GM12878 (cell line): ENCODE results near the genes SGF29 and SEZ6L2.

DNA sequence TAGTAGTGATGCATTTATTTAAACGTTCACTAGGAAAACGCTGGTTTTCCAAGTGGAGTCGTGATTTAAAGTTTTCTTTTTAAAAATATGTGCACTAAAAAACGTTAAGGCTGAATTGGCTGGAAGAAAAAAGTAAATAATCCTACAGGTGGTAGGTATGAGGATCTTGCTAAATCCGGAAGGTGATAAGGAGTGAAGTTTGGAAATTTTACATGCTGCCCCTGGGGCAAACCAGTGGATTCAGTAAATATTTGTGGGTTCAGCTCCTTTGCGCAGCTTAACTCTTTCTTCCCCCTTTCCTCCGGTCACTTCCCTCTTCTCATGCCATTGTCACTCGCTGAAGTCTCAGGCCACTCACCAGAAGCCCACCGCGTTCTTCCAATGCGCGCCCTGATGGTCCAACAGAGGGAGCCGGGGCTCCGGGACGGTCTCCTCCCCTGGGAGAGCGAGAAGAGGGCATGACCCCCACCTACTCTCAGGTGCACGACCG is 705 bp downstream of the CLN3 start:
- RAMPAGE, long total RNA, result no peak
- RRBS, 2 experiments, result under 1 to 2% methylated on average over 5 to 9 of the region's 18 CpGs
CAGE:
- cytosol, long polyA minus RNA, result no peak
- cytosol, long polyA plus RNA, result no peak
- long polyA plus RNA, result no peak
- nucleolus, long total RNA, result no peak
- nucleus, long polyA plus RNA, result no peak
- nucleus, long total RNA, result no peak

GRCh38 chr16:28553473-28554651 is at the start of gene SGF29:
Gene SGF29, plus strand, starts transcription at chr16:28553920.
- RAMPAGE, long total RNA, result start-site peak on the plus strand at chr16:28553917-28553975, 268 and 213 reads in 2 replicates
- RRBS, 2 experiments, result 1 to 2% methylated on average over 17 to 21 of the region's 98 CpGs
CAGE:
- cytosol, long polyA minus RNA, result start-site peak on the plus strand at chr16:28553943-28553975, 51 reads
- cytosol, long polyA plus RNA, result start-site peak on the plus strand at chr16:28553923-28553975, 205 and 176 reads in 2 replicates
- long polyA plus RNA, result start-site peak on the plus strand at chr16:28553914-28553980, 247 and 209 reads in 2 replicates
- nucleolus, long total RNA, result no peak
- nucleus, long polyA plus RNA, result start-site peak on the plus strand at chr16:28553920-28553980, 163 and 186 reads in 2 replicates
- nucleus, long total RNA, result no peak

GRCh38 chr16:28823374-28823698 is 537 bp downstream of the ATXN2L start:
- RAMPAGE, long total RNA, result no peak
- RRBS, 2 experiments, result 1 to 2% methylated on average over 23 of the region's 34 CpGs
CAGE:
- cytosol, long polyA minus RNA, result no peak
- cytosol, long polyA plus RNA, result no peak
- long polyA plus RNA, result no peak
- nucleolus, long total RNA, result no peak
- nucleus, long polyA plus RNA, result no peak
- nucleus, long total RNA, result no peak

DNA sequence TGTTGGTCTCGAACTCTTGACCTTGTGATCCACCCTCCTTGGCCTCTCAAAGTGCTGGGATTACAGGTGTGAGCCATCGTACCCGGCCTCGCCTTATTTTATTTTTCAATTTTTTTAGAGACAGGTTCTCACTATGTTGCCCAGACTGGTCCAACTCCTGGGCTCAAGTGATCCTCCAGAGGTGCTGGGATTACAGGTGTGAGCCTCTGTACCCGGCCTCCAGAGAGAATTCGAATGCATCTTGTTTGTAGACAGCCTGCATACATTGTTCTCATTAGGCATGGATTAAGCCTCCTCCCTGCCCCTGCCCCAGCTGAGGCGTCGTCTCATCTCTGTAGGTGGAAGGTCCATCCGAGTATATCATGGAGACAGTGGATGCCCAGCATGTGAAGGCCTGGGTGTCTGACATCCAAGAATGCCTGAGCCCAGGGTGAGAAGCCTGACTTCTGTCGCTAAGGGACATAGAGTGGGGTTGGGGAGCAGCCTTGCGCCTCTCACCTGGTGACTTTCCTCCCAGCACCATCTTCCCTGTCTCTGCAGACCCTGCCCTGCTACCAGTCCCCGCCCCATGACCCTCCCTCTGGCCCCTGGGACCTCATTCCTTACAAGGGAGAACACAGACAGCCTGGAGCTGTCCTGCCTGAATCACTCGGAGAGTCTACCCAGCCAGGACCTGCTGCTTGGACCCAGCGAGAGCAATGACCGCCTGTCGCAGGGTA is 5.2 kb downstream of the SH2B1 start:
- RAMPAGE, long total RNA, result no peak
- RRBS, 2 experiments, result no CpG with 5 or more reads among the region's 16 CpGs
CAGE:
- cytosol, long polyA minus RNA, result no peak
- cytosol, long polyA plus RNA, result no peak
- long polyA plus RNA, result no peak
- nucleolus, long total RNA, result no peak
- nucleus, long polyA plus RNA, result no peak
- nucleus, long total RNA, result no peak

DNA sequence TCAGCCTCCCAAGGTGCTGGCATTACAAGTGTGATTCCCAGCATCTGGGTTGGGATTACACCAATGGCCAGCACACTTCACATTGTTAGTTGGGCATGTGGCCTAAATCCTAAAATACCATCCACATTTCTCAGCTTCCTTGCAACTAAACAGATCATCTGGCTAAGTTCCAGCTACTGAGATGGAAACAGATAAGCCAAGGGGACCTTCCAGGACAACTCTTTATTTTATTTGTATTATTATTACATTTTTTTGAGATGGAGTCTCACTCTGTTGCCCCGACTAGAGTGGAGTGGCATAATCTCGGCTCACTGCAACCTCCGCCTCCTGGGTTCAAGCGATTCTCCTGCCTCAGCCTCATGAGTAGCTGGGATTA is 9.7 kb downstream of the RABEP2 start:
- RAMPAGE, long total RNA, result no peak
- RRBS, 2 experiments, result no CpG with 5 or more reads among the region's 4 CpGs
CAGE:
- cytosol, long polyA minus RNA, result no peak
- cytosol, long polyA plus RNA, result no peak
- long polyA plus RNA, result no peak
- nucleolus, long total RNA, result no peak
- nucleus, long polyA plus RNA, result no peak
- nucleus, long total RNA, result no peak

DNA sequence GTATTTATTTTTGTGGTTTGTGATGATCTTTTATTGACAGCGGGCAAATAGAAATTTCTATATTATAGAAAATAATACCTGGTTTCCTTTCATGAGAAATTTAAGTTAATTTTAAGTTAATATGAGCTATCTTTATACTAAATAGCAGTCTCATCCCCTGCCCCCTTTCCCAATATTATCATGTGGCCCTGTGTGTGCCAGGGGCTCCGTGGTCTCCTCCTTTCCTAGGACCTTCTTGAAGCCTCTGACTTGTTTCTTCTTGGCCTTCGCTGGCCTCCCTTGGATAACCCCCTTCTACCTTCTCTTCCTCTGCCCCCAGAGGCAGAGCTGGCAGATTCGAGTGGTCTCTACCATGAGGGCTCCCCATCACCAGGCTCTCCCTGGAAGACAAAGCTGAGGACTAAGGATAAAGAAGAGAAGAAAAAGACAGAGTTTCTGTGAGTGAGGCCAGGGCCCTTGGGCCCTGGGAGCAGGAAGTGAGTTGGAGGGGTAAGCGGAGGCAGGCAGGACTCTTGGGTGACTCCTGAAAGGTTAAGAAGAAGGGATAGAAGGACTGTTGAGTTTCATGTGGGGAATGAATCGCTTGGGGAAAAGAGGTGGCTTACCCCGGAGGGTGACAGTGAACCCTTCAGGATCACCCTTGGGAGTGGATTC is 3.6 kb downstream of the NFATC2IP start:
- RAMPAGE, long total RNA, result no peak
- RRBS, 2 experiments, result no CpG with 5 or more reads among the region's 7 CpGs
CAGE:
- cytosol, long polyA minus RNA, result no peak
- cytosol, long polyA plus RNA, result no peak
- long polyA plus RNA, result no peak
- nucleolus, long total RNA, result no peak
- nucleus, long polyA plus RNA, result no peak
- nucleus, long total RNA, result no peak

DNA sequence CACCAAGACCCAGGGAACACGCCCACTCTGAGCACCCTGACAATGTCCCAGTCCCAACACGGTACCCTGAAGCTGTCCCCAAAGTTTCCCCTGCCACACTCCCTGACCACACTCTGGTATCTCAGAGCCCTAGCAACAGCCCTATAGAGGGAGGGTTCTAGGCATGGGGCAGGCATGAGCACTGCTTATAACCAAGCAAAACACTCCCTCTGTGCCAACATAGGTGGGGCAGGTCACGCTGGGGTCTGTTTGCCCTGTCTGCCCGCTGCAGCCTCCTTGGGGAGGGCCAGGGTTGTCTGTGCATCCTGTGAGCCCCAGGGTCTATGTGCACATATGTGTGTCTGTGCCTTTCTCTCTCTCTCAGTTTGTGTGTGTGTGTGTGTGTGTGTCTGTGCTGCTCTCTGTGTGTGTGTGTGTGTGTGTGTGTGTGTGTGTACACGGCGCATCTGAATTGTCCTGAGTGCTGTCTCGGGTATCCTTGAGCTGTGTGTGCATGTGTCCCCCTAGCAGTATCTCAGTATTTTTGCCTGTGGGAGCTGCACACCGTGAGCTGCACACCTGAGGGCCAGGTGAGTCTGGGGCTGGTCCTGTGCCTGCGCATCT is 121.4 kb downstream of the LAT start:
- RAMPAGE, long total RNA, result no peak
- RRBS, 2 experiments, result no CpG with 5 or more reads among the region's 9 CpGs
CAGE:
- cytosol, long polyA minus RNA, result no peak
- cytosol, long polyA plus RNA, result no peak
- long polyA plus RNA, result no peak
- nucleolus, long total RNA, result no peak
- nucleus, long polyA plus RNA, result no peak
- nucleus, long total RNA, result no peak

- RAMPAGE, long total RNA, result no peak
- RRBS, 2 experiments, result no CpG with 5 or more reads among the region's 22 CpGs
CAGE:
- cytosol, long polyA minus RNA, result no peak
- cytosol, long polyA plus RNA, result no peak
- long polyA plus RNA, result no peak
- nucleolus, long total RNA, result no peak
- nucleus, long polyA plus RNA, result no peak
- nucleus, long total RNA, result no peak
These were observed 146.5 kb downstream of the LAT start for GRCh38 chr16:29131316-29131828.

- RAMPAGE, long total RNA, result no peak
- RRBS, 2 experiments, result no CpG with 5 or more reads among the region's 27 CpGs
CAGE:
- cytosol, long polyA minus RNA, result no peak
- cytosol, long polyA plus RNA, result no peak
- long polyA plus RNA, result no peak
- nucleolus, long total RNA, result no peak
- nucleus, long polyA plus RNA, result no peak
- nucleus, long total RNA, result no peak
These were observed 155.6 kb downstream of the LAT start for GRCh38 chr16:29140313-29140968.

GRCh38 chr16:29146989-29147488 is 162.2 kb downstream of the LAT start:
- RAMPAGE, long total RNA, result no peak
- RRBS, 2 experiments, result no CpG with 5 or more reads among the region's 7 CpGs
CAGE:
- cytosol, long polyA minus RNA, result no peak
- cytosol, long polyA plus RNA, result no peak
- long polyA plus RNA, result no peak
- nucleolus, long total RNA, result no peak
- nucleus, long polyA plus RNA, result no peak
- nucleus, long total RNA, result no peak

DNA sequence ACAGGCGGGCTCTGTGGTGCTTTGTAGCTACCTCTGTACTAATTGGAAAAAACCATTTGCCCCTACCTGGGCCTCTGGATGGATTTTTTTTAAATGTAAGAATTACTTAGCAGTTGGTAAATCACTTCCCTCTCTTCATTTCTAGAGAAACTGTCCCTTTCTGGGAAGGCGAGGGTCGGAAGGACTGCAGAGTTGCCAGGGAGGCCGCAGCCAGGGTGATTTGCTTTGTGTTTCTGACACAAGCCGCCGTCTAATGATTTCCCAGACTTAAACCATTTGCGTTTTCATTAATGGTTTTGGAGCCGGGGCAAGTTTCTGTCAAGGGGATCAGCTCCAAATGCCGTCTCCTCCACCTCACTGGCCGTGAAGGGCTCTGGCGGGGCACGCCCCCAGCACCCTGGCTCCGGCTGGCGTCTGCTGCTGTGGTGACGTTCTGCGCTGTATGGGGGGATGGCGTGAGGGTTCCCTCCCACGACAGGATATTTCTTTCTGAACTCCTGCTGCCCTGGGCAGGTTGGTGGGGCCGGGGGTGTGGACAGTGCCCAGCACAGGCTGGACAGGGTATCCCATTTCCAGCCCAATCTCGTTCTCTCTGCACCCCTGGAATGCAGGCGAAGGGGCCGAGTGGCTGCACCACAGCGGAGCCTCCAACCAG is 201.8 kb downstream of the LAT start:
- RAMPAGE, long total RNA, result no peak
- RRBS, 2 experiments, result no CpG with 5 or more reads among the region's 23 CpGs
CAGE:
- cytosol, long polyA minus RNA, result no peak
- cytosol, long polyA plus RNA, result no peak
- long polyA plus RNA, result no peak
- nucleolus, long total RNA, result no peak
- nucleus, long polyA plus RNA, result no peak
- nucleus, long total RNA, result no peak

DNA sequence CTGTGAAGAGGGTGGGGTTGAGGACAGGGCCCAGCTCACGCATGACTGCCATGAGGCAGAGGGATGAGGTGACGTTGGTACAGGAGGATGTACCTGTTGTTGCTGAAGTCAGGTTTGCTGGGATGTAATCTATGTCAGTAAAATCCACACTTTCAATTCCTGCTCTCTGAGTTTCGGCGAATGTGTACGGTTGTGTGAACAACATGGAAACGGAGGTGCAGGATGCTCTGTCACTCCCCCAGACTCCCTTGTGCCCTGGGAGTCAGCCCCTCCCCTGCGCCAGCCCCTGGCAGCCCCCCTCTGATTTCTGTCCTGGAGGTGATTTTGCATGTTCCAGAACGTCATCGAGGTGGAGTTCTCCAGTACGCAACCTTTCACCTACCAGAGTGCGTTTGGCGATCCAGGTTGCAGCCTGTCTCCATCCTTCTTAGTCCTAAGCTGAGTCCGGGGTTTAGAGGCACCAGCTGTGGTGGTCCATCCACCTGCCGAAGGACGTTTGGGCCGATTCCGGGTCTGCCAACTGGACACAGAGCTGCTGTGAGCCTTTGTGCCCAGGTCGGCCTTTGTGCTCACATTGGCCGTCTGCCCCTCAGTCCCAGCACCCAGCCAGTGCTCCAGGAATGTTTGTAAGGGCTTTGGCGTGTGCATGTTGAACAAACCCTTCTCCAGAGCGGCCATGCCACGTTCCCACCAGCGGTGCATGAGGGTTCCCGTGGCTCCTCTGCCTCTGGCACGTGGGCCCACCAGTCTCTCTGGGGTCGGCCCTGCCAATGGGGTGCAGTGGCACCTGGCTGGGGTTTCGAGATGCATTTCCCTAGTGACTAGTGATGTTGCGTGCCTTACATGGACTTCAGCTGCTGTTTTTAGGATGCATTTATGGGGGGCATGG is 203.1 kb downstream of the NPIPB11 start:
- RAMPAGE, long total RNA, result no peak
- RRBS, 2 experiments, result no CpG with 5 or more reads among the region's 28 CpGs
CAGE:
- cytosol, long polyA minus RNA, result no peak
- cytosol, long polyA plus RNA, result no peak
- long polyA plus RNA, result no peak
- nucleolus, long total RNA, result no peak
- nucleus, long polyA plus RNA, result no peak
- nucleus, long total RNA, result no peak

DNA sequence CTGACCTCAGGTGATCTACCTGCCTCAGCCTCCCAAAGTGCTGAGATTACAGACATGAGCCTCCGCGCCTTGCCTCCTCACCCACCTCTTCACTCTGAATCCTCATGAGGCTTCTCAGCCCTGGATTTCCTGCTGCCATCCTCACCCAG is 2.1 kb downstream of the SPN start:
- RAMPAGE, long total RNA, result no peak
- RRBS, 2 experiments, result no CpG with 5 or more reads among the region's 2 CpGs
CAGE:
- cytosol, long polyA minus RNA, result no peak
- cytosol, long polyA plus RNA, result no peak
- long polyA plus RNA, result no peak
- nucleolus, long total RNA, result no peak
- nucleus, long polyA plus RNA, result no peak
- nucleus, long total RNA, result no peak

DNA sequence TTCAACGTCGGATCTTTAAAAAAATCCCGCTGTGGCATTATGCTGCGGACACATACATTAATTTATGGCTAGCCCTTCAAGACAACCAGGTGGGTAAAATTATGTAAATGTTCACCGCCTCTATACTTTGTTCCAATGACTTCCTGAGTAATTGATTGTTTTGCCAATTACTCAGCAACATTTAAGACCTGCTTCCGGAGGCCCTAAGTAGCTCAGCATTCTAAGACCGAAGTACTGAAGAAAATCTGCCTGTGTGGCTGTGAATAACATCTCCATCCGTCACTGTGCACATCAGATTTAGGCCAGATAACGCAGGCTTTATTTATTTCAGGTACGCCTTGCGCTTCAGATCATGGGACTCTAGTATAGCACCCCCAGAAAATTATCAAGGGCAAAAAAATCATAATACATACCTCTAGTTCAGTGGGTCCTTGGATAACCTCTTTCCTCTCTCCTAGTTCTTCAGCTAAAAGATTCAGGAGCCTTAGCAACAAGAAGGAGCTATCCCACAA is 23.4 kb downstream of the QPRT start:
- RAMPAGE, long total RNA, result no peak
- RRBS, 2 experiments, result no CpG with 5 or more reads among the region's 11 CpGs
CAGE:
- cytosol, long polyA minus RNA, result no peak
- cytosol, long polyA plus RNA, result no peak
- long polyA plus RNA, result no peak
- nucleolus, long total RNA, result no peak
- nucleus, long polyA plus RNA, result no peak
- nucleus, long total RNA, result no peak

DNA sequence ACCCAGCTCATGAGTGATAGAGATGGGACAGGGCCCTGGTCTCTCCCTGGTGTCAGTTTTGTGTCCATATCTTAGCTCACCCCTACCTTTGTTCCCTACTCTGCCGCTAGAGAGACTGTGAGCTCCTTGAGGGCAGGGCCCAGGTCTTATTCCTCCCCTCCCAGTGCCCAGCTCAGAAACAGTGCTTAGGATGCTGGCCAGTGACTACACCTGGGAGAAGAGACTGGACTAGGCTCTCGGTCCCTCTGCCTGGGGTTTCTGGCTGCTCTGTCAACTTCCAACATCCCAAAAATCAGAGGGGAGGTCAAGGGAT is 4.3 kb downstream of the C16orf54 start:
- RAMPAGE, long total RNA, result no peak
- RRBS, 2 experiments, result no CpG with 5 or more reads among the region's 2 CpGs
CAGE:
- cytosol, long polyA minus RNA, result no peak
- cytosol, long polyA plus RNA, result no peak
- long polyA plus RNA, result no peak
- nucleolus, long total RNA, result no peak
- nucleus, long polyA plus RNA, result no peak
- nucleus, long total RNA, result no peak

GRCh38 chr16:29849233-29850063 is 13.6 kb downstream of the CDIPT start:
- RAMPAGE, long total RNA, result no peak
- RRBS, 2 experiments, result no CpG with 5 or more reads among the region's 9 CpGs
CAGE:
- cytosol, long polyA minus RNA, result no peak
- cytosol, long polyA plus RNA, result no peak
- long polyA plus RNA, result no peak
- nucleolus, long total RNA, result no peak
- nucleus, long polyA plus RNA, result no peak
- nucleus, long total RNA, result no peak

DNA sequence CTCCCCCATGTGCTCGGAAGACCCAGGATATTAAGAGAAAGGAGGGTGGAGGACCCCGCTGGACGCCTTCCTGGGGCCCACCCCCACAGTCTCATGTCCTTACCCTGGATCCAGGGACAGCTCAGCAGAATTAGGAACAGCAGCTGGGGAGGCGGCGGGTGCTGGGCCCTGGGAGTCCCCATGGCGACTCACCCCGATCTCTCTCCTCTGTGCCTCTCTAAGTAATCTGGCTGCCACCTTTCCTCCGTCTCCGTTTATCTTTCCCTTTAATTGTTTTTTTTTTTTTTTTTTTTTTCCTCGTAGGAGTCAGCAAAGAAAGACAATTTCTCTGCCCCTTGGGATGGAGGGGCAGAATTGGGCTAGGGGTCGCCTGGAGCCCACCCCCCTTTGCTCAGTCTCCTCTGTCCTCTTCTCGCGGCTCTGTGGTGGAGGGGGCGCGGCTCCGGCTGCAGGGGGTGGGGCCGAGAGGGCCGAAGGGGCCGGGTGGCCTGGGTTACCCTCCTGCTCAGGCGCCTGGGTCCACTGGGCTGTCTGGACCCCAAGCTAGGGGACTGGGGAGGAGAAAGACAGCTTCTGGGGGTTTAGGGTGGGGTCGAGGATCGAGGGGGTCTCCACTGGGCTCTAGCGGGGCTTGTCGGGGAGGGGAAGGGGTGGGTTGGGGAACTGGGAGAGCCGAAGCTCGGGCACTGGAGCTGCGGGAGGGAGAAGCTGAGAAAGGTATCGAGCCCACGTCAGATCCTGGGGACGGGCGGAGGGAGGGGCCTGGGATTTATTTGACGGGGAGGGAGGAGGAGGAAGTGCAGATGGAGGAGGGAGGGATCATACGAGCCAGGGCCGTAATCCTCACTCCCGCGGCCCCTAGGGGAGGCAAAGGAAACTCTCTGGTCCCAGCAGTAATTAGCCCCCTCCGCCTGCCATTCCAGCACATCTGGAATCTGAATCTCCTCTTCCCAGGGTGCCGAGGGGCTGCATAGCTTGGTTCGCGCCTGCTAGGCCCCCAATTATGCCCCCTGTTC is at the start of gene SEZ6L2:
Gene SEZ6L2 (minus strand): TSS at position 713 of the 1,016 bp plus-strand sequence.
- RAMPAGE, long total RNA, result no peak
- RRBS, 2 experiments, result 6% methylated on average over 4 of the region's 40 CpGs; no CpG with 5 or more reads in 1 of the 2 experiments
CAGE:
- cytosol, long polyA minus RNA, result no peak
- cytosol, long polyA plus RNA, result no peak
- long polyA plus RNA, result no peak
- nucleolus, long total RNA, result no peak
- nucleus, long polyA plus RNA, result no peak
- nucleus, long total RNA, result no peak

DNA sequence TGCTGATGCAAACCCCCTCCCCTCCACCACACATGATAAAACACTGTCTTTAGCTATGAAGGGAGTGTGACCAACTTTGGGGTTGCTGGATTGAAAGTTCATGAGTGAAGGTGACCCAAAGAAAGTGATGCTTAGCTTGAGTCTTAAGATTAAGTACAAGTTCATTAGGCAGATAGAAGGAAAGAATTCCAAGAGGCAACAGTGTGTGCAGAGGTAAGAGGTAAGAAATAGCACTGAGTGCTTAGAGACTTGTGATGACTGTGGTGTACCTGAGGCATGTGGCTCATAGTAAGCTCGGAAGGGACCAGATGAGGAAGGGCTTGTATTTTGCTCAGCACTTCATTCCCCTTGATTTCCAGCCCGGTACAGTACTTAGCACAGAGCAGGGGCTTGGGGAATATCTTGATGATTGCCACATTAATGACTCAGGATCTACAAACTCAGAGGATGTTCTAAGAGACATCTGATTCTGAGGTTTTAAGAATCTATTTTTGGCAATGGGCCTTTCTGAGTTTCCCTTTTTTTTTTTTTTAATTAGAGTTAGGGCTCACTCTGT is 9.0 kb downstream of the ASPHD1 start:
- RAMPAGE, long total RNA, result no peak
- RRBS, 2 experiments, result no CpG with 5 or more reads among the region's 2 CpGs
CAGE:
- cytosol, long polyA minus RNA, result no peak
- cytosol, long polyA plus RNA, result no peak
- long polyA plus RNA, result no peak
- nucleolus, long total RNA, result no peak
- nucleus, long polyA plus RNA, result no peak
- nucleus, long total RNA, result no peak

- RAMPAGE, long total RNA, result no peak
- RRBS, 2 experiments, result no CpG with 5 or more reads among the region's 30 CpGs
CAGE:
- cytosol, long polyA minus RNA, result no peak
- cytosol, long polyA plus RNA, result no peak
- long polyA plus RNA, result no peak
- nucleolus, long total RNA, result no peak
- nucleus, long polyA plus RNA, result no peak
- nucleus, long total RNA, result no peak
These were observed 479 bp upstream of the KCTD13 start for GRCh38 chr16:29926393-29927016.

DNA sequence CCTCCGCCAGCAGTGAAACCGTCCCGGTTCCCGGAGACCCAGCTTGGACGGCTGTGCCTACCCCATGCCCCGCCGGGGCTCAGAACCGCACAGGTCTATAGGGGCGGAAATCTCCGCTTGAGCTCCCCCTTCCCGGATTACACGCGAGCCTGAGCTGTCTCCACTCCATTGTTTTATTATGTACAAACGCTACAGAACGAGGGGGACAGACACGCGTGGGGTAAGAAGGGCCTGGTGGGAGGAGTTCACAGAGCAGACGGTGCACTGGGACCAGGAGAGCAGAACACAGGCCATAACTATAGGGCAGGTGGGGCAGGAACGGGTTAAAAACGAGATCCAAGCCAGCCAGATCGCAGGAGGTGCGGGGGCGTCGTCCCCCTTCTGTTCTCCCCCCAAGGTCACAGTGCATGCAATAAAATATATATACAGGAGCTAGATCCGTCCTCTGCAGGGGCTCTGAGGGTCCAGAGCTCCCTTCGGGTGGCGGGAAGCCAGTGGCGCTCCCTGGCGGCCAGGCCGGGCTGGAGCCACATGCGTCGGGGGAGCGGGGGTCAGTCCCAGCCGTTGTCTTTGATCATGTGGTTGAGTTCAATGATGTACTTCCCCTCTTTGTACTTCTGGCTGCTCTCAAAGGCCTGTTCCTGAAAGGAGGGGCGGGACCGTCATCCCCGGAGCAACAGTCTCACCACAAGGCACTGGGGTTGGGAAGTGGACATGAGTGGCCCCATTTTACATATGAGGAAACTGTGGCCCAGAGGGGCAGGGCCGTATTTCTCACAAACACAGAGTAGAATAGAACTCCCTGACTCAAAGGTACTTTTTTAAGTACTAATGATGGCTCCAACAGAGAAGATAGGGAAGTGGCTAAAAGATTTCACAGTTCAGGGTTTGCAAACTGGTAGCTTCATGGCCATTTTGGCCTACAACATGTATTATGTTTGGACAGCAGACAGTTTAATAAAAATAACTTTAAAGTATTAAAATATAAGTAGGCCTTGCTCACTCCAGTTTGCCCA is 743 bp upstream of the TBX6 start:
- RAMPAGE, long total RNA, result no peak
- RRBS, 2 experiments, result under 1 to 2% methylated on average over 8 to 9 of the region's 38 CpGs
CAGE:
- cytosol, long polyA minus RNA, result no peak
- cytosol, long polyA plus RNA, result no peak
- long polyA plus RNA, result no peak
- nucleolus, long total RNA, result no peak
- nucleus, long polyA plus RNA, result no peak
- nucleus, long total RNA, result no peak